ENCODE measurements around the genes DNAJB8, RAB7A, CFAP92 and RAB43.

DNA sequence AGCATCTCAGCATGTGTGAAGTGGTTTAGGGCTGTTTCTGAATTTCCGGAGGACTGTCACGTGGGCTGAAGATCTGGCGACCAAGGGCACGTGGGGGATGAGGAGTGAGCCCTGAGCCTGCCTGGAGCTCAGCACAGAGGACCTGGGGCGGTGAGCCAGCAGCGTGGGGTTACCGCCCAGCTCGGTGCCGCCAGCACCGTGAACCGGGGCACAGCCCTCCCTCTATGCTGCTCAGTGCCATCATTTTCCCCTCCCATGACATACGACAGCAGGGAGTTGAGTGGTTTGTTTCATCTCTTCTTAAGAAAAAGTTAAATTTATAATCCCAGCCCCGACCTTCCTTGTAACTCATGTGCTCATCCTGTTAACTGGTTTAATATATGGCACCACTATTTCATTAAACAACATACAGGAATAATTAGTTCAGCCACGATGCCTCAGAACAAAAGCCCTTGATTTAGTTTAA is 150.1 kb downstream of the DNAJB8 start:
- PRO-cap, 2 experiments, result no peak in any of the 2 experiments

GRCh38 chr3:128369177-128369879 is 97.4 kb downstream of the DNAJB8 start:
- PRO-cap, 2 experiments, result no peak in any of the 2 experiments

DNA sequence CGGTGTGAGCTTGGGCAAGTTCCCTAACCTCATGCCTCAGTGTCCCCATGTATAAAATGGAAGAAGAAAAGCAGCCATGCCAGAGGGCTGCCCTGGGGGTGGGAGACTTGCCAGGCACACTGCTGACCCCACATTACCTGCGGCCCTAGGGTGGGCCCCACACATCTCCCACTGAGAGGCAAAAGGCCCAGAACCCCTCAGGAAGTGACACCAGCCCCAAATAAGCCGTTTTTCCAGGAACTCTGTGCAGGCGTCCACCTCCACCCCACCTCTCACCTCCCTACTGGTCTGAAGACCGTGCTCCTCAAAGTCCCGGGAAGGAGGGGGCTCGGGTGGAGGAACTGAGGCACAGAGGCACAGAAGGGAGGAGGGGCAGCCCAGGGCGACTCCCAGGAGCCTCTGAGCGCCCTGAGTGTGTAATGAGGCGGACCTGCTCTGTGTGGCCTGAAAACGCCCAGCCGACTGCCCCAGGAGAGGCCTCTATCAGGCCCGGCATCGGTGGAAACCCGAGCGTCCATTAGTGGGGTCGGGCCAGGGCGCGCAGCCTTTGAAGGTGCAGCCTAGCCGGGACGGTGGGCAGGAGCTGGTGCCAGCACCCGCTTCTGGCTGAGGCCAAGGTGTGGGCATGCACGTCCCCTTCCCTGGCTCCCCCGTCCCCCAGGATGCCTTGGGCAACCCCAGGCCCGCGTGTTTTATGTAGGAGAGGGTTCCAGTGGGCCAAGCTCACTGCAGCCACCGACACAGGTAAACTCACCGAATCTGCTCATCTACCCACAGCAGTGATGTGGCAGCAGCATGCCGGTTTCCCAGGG is 55.9 kb downstream of the DNAJB8 start:
- PRO-cap, 2 experiments, result no peak in any of the 2 experiments

- PRO-cap, 2 experiments, result no peak in any of the 2 experiments
Measured at GRCh38 chr3:128415822-128416835, 50.6 kb downstream of the DNAJB8 start.

- PRO-cap, 2 experiments, result no peak in any of the 2 experiments
Measured at GRCh38 chr3:128466835-128467191, at the start of gene DNAJB8. Gene DNAJB8 (minus strand): TSS chr3:128466890.

DNA sequence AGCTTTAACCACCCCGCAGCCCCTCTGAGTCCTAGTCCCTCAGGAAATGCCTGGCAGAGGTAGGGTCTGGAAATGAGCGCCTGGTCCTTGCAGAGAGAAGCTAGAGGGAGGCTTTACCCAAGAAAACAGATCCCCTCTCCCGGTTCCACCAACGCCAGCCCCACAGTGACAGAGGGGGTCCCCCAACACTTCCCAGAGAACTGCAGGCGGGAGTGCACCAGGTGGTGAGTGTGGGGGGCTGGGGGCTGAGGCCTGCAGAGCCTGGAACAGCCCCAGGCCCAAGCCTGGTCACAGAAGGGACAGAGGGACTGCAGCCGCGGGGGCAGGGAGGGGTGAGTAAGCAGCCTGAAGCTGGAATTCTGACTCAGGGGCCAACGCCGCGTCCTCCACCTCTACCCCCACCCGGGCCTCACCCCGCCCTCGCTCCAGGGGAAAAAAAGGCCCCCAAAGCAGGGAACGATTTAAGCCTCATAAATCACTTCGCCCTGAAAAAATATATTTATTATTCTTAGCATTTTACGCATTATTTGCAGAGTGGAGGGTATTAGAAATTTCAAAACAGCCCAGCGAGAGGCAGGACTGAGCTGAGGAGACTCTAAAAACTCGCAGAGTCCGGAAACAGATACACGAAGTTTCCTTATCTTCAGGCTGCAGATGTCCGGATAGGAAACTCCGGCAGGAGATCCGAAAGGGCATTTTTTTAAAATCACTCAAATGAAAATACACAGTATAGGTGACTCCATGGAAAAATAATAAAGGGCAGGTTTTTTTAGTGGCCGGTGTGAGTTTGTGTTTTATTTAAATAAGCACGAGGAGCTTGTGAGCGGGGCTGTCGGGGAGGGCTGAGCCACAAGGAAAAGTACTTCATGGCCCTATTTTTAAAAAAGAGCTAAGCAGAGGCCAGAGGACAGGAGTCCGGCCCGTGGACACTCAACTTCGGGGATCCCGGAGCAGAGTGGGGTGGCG is 10.0 kb downstream of the GATA2 start:
- PRO-cap, 2 experiments, result no peak in any of the 2 experiments

DNA sequence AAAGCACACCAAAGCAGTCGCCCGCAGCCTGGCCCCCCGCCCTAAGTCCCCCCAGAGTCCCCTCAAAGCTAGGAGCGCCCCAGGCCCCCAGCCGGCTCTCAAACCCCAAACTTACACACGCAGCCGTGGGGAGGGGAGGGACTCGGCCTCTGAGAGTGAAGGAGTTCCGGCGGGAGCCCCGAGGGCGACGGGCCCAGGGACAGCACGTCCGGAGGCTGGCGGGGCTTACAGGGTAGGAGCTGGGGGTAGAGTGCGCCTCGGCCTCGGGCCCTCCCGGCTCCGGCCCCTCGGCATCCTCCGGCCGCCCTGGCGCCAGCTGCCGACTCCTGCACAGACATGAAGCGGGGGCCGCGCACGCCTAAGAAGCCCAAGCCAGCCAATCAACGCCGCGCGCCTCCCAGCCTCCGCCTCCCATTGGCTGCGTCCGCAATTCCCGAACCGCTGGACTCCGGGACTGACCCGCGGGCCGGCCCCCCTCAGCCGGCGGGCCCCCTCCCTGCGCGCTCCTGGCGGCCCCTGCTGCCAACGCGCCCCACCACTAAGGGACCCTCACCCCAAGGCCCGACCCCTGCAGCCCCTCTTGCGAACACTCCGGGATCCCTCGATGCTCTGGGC is 5.3 kb downstream of the GATA2 start:
- PRO-cap, 2 experiments, result peak in 2 of 2 experiments; most common minus-strand start position 332 of the sequence (in 1)

GRCh38 chr3:128493509-128494119 is 613 bp upstream of the GATA2 start:
- PRO-cap, 2 experiments, result no peak in any of the 2 experiments

DNA sequence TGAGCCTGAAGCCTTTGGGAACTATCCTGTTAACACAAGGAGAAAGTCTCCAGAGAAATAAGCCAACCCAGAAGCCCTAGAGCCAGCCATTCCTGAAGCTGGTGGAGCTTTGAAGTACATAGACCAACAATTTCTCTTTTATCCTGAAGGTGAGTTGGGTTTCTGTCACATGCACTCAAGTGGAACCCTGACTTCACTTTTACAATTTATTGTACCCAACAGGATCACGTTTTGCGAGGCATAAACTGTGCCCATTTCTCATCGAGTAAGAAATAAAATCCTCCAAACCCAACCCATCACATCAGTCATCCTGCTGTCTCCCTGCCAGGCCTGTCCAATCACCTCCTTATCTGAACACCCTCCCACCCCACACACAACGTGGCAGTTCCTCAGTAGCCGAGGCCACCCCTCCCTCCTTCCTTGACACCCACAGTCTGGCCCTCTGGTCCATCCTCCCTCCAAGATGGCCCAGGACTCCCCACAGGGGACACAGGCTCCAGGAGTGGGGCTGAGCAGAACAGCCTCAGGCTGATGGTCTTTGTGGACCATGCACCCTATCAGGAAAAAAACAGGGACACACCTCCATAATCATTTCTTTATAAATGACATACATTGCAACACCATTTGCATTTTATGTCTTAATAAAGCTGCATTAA is 55.7 kb upstream of the GATA2 start:
- PRO-cap, 2 experiments, result no peak in any of the 2 experiments

DNA sequence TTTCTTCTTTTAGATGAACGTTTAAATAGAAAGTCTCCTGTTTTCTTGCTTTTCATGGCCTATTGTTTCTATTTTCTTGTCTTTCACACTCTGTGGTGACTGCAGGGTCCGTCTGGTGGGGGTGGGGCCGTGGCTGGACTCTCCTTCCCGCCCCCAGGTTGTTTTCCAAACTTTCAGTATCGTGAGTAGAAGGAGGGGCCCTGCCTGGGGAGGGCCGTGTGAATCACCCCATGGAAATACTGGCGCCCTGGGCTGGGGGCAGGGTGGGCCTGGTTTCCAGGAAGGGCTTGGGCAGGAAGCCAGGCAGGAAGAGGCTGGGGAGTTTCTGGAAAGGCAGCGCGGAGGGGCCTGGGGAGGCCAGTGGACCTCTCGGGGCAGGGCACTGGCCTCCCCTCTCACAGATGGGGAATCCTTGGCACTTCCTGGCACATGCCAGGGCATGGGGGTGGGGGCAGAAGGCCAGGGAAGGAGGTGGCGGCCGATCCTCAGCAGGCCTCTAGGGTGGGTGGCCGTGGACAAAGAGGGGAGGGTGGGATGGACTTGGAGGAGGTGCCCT is 56.3 kb upstream of the GATA2 start:
- PRO-cap, 2 experiments, result no peak in any of the 2 experiments

DNA sequence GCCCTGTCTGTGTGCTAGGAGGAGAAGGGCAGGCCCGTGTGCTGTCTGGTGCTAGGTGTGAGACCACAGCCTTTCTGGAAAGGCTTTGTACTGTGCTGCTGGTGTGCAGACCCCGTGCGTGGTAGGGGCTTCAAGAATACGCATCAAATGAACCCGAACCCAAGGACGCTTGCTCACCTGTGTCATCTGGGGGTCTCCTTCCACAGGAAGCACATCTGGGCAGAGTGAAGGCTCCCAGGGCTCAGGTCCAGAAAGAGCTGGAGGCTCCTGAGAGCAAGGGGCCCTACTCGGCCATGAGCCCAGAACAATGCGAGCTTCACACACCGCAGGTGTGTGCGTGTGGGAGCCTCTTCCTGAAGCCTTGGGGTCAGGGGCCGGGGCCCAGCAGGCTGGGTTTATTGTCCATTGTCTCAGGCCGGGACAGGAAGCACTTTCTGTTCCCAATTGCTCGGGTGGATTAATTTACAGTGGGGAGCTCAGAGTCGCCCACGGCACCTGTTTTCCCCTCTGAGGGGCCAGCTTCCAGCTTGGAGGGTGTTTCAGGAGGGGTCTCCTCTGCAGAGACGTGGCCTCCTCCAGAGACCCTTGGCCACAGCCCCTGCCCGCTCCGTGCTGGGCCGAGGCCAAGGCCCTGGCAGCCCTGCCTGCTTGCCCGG is 74.9 kb downstream of the RPN1 start:
- PRO-cap, 2 experiments, result no peak in any of the 2 experiments

- PRO-cap, 2 experiments, result no peak in any of the 2 experiments
Measured at GRCh38 chr3:128653518-128654493, 3.2 kb upstream of the RPN1 start.

- PRO-cap, 2 experiments, result peak in 2 of 2 experiments; most common plus-strand start chr3:128726193 (in 2); most common minus-strand start chr3:128725989 (in 2)
Measured at GRCh38 chr3:128725886-128726542, at the start of gene RAB7A. Gene RAB7A (plus strand): TSS chr3:128726183.

- PRO-cap, 2 experiments, result no peak in any of the 2 experiments
Measured at GRCh38 chr3:128768114-128768847, 42.3 kb downstream of the RAB7A start.

DNA sequence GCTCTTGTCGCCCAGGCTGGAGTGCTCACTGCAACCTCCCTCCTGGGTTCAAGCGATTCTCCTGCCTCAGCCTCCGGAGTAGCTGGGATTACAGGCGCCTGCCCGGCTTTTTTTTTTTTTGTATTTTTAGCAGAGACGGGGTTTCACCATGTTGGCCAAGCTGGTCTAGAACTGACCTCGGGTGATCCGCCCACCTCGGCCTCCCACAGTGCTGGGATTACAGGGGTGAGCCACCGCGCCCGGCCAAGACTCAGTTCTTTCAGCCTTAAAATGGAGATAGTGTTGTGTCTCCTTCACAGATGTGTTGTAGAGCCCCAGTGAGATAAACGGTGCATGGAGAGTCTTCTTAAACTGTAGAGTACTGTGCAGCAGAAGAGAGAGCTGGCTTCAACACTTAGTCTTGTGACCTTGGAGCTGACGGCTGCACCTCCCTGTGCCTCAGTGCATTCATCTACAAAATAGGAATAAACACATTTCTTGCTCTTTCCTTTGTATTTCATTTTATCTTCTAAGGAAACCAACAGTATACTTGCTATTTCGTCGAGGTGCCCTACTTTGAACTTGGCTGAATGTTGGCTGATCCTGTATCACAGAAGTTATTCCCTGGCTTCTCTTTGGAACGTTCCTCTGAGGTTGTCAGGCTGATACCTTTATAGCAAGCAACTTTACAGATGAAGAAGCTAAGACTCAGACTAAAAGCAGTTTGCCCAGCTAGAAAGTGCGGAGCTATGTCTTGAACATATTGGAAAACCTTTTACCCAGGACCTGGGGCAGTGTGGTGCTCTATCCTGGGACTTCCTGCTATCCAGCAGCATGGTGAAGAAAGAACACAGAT is 1.2 kb downstream of the ACAD9 start:
- PRO-cap, 2 experiments, result no peak in any of the 2 experiments

- PRO-cap, 2 experiments, result no peak in any of the 2 experiments
Measured at GRCh38 chr3:128993852-128994454, at the start of gene CFAP92. Gene CFAP92 (minus strand): TSS chr3:128994076.

DNA sequence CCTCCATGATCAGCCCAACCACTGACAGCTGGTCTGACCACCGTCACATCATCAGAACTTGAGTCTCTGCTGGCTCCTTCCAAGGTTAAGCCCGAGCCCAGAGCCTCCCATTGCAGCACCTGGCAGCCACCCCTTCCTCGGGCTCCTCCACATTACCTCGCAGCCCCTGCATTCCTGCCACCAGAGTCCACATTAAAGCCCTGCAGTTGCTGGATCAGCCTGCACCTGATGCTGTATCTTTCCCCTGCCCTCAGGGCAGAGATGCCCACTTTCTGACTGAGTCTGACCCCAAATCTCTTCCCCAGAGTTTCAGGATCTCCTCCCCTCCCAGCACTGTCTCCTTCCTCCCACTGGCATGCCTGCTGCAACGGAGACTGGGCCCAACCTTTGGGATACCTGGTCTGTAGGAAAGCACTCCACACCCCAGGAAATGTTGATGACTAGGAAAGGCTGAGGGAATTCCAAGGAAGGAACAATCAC is 20.6 kb upstream of the GP9 start:
- PRO-cap, 2 experiments, result no peak in any of the 2 experiments

- PRO-cap, 2 experiments, result no peak in any of the 2 experiments
Measured at GRCh38 chr3:129046311-129046987, 14.1 kb upstream of the GP9 start.

DNA sequence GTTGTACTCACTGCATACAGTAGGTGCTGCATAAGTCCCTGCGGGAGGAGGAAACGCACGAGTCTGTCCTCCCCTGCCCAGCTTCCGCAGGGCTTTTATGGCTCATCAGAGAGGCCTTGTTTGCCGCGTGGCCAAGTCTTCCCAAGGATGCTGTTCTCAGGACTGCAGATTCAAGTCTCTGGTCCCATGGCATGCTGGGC is 13.2 kb upstream of the GP9 start:
- PRO-cap, 2 experiments, result no peak in any of the 2 experiments

- PRO-cap, 2 experiments, result peak in 2 of 2 experiments; most common plus-strand start chr3:129122078 (in 1); most common minus-strand start chr3:129121804 (in 2)
Measured at GRCh38 chr3:129121728-129122646, at the start of gene RAB43. Gene RAB43 (minus strand): TSS chr3:129121804.